Monocyte (primary cell): ENCODE measurements around a stretch of chr12.

DNA sequence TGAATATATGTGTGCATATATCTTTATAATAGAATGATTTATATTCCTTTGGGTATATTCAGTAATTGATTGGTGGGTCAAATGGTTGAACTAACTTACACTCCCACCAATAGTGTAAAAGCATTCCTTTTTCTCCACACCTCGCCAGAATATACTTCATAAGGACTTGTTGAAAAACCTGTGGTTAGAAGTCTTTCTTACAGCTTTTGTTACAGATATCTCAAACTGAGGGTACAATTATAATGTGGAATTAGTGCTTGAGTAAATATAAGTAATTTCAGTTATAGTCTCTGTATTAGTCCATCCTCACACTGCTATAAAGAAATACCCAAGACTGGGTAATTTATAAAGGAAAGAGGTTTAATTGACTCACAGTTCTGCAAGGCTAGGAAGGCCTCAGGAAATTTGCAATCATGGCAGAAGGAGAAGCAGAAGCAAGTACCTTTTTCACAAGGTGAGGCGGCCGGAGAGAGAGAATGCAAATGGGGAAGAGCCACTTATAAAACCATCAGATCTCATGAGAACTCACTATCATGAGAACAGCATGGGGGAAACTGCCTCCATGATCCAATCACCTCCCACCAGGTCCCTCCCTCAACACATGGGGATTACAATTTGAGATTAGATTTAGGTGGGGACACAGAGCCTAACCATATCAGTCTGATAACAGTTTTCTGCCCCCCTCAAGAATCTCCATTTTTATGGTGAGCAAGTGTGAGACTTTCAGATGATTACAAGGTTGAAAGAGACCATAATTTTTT, 35.4 kb downstream of the LEMD3 start:
- PRO-cap, 2 experiments: no peak in any of the 2 experiments

DNA sequence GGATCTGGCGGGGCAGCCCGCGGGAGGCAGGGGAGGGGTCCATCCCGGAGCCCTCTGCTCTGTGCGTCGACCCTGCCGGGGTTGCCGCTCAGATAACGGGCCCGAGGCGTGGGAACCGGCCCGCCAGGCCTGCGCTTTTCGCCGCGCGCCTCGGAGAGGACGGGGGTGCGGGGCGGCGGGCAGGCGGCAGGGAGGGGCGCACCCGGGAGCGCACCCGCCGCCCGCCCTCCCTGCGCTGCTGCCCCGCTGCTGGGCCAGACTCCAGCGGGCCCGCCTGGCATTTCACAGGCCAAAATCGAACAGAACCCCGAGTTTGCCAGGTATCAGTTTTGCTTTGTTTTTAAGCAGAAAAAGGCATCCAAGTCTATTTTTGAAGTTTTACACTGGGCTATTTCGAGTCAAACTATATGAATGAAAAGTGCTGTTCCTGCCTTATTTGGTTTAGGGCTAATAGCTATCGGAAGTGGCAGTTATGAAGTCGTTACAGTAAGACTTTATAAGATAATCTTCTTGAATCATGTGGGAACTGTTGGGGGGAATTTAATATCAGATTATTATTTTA, 796 bp downstream of the MSRB3 start:
- PRO-cap, 2 experiments: no peak in any of the 2 experiments

DNA sequence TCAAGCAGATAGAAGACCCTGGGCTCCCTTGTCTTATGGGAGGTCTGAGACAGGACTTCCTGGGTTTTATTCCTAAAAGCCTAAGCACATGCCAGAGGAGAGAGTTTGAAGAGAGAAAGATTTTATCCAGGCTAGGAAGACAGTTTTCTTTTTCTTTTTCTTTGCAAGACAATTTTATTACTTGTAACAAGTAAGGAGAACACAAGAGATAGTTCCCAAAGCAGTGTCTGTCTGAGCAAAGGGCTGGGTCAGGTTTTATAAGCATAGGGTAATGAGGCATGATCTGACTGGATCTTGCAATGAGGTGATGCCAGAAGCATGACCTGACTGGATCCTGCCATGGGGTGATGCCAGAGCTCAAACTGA, 180.4 kb upstream of the HMGA2 start:
- PRO-cap, 2 experiments: no peak in any of the 2 experiments

- PRO-cap, 2 experiments: no peak in any of the 2 experiments
These were observed 94.9 kb upstream of the HMGA2 start for GRCh38 chr12:65729309-65729764.

GRCh38 chr12:65822572-65823277, 1.6 kb upstream of the HMGA2 start:
- PRO-cap, 2 experiments: no peak in any of the 2 experiments

DNA sequence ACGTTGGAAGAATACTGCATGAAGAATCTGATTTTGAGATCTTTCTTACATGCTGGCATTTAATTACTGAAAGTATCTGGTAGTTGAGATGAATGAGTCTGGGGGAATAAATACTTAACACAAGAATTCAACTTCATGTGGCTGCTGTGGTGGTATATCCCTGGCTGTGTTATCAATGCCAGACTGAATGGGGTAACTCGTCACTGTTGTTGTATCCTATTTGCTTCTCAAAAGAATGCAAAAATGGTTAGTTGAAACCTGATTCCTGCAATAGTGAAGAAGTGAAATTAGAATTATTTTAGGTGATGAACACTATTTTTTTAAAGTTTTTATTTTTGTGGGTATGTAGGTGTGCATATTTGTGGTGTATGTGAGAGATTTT, 72.5 kb downstream of the HMGA2 start:
- PRO-cap, 2 experiments: no peak in any of the 2 experiments

DNA sequence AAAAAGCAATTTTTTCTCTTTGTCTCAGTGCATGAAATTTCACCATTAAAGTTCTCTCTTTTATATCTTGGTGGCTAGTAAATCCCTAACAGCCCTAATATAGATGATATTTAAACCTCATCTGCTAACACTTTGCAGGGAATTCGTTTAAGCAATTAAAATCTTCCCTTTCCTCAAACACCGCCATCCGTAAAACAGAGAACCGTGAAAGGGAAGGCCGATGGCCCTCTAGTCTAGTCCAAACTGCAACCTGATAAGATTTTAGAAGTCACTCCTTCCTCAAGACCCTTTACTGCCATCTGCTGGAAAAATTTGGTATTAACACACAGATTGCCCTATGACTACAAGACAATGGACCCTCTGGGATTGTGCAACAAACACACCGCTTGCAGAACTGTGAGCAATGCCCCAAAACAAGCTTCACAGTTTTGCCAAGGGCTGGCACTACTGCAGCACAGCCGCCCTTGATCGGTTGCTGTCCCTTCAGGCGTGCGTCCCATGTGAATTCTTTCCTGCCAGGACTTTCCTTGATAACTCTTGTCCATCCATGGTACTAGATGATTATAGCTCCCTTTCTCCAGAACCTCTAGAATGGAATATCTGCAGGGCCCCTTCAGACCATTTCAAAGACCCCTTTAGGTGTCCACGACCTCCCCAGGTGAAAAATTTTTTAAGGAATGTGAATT, 23.1 kb downstream of the LLPH start:
- PRO-cap, 2 experiments: no peak in any of the 2 experiments

- PRO-cap, 2 experiments: no peak in any of the 2 experiments
These were observed 1.8 kb downstream of the LLPH start for GRCh38 chr12:66128717-66129247.

DNA sequence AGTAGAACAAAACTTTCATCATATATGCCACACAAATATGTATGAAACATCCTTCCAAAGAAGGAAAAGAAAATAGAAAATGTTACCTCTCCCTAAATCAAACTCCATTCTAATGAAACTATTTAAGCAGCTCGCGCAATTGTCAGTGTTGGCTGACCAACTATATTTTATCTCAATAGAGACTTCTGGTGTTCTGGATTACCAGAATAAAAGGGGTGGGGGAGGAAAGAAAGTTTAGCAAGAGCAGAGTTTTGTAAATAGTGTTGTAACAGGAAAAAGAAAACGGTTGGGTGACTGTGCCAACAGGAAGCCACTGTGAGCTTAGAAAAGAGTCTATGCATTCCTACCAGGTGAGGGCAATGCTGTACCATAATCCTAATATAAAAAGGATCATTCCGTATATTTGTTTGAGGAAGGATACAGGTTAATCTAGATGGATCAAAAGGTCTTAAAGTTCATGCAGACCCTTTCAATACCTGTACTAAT, 14.5 kb upstream of the LLPH start:
- PRO-cap, 2 experiments: no peak in any of the 2 experiments

- PRO-cap, 2 experiments: no peak in any of the 2 experiments
These were observed 13.2 kb downstream of the TMBIM4 start for GRCh38 chr12:66156463-66157146.

DNA sequence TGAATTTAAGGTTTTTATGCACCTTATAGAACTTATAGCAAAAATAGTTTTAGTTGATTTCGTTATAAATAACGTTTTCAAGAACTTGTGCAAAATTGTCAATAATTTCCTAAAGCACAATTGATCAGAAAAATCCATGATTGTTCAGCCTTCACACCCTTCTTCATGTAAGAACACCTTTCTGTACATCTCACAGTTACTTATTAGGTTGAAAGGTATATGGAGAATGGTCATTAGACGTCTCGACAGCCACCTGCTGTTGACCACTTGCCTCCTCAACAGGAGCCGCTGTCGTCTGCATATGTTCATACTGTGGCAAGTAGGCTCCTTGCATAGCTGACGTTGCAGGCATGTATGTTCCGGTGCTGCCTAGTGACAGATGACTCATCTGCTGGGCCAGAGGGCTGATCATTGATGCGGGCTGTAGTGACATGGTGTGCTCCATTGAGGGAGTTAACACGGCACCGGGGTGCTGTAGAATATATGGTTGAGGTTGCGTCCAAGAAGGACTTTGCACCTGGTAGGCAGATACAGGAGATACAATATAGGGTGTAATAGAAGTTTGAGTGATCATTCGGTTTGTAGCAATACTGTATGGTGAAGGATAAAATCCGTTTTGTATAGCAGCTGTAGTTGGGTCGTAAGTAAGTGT, 45.0 kb downstream of the IRAK3 start:
- PRO-cap, 2 experiments: no peak in any of the 2 experiments

DNA sequence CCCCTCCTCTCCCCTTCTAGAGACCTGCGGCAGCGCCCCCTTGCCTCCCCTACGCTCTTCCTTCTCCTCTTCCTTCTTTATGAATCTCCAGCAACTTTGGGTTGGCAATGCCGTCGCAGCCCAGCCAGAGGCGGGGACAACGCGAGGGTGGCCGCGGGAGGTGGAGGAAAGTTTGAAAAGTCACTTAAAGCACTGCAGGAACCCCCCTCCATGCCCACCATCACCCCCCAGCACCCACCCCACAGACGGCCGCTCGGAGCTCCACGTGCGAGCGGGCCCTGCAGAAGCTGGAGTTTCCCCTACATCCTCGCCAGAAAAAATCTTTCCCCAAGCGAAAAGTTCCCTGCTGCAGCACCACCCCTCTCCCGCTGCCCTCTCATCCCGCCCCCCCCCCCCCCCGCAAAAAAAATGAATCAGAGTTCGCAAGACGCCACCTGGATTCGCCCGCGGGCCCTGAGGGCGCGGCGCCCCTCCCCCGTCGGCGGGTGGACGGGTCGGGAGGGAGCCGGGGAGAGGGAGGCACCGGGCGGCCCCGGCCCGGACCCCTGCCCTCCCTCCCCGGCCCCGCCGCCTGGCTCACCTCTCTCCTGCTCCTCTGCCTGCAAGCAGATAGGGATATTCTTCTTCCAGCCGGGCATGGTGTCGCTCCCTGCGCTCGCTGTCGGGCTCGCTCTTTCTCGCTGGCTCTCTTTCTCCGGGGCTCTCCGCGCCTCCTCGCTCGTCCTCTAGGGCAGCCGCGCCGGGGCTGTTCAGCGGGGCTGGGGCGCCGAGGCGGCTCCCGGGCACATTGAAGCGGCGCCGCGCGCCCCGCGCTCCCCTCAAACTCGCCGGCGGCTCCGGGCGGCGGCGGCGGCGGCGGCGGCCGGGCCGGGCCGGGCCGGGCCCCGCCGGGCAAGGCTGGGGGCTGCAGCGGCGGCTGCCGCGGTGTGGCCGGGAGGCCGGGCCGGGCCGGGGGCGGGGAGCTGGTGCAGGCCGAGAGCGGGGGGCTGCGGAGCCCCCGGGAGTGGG, 200.4 kb upstream of the CAND1 start:
- PRO-cap, 2 experiments: no peak in any of the 2 experiments

- PRO-cap, 2 experiments: no peak in any of the 2 experiments
These were observed 28.3 kb downstream of the CAND1 start for GRCh38 chr12:67297351-67297929.

DNA sequence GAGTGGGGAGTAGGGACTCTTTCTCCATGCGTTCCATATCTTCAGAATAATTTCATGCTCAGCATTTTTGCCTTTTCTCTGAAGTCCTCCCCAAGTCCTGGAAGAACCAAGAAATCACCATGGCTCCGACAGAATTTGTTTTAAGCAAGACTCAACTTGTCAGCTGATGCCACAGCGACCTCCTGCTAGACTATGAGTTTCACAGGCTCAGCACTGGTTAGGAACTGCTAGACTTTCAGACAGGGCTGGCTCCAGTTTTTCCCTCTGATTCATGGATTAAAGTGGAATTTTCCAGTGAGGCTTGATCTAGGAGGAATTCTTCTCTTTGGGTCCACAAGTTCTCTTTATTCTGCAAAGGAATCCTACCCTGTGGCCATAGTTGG, 189.1 kb downstream of the CAND1 start:
- PRO-cap, 2 experiments: no peak in any of the 2 experiments

- PRO-cap, 2 experiments: no peak in any of the 2 experiments
These were observed 1.3 kb upstream of the DYRK2 start for GRCh38 chr12:67647049-67647804.

GRCh38 chr12:67899926-67900620, 251.5 kb downstream of the DYRK2 start:
- PRO-cap, 2 experiments: no peak in any of the 2 experiments

GRCh38 chr12:67988535-67989124, 170.9 kb downstream of the IFNG start:
- PRO-cap, 2 experiments: no peak in any of the 2 experiments

GRCh38 chr12:68042098-68042773, 117.3 kb downstream of the IFNG start:
- PRO-cap, 2 experiments: no peak in any of the 2 experiments

DNA sequence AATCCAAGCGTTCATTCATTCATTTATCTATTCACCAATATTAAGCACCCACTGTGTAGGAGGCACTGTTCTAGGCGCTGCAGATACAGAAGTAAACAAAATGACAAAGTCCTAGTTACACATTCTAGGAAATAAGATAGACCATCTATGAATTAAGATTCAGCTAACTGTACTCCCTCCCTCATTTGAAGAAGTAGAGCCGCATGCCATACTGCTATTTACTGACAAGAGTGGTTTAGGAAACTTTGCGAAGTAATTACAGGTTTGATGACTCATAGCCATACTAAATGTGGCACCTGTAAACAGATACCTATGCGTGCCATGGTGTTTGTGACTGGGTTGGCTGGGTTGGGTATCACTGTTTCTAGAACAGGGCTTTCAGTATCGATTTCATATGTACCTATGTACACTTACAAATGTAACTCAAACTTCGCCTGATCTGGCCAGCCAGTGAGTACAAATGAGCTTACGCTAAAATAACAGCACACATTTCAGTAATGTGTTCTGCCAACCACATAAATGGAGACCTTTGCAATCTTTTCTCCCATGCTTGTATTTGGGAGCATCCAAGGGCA, 42.0 kb upstream of the MDM1 start:
- PRO-cap, 2 experiments: no peak in any of the 2 experiments

- PRO-cap, 2 experiments: no peak in any of the 2 experiments
These were observed 74.0 kb upstream of the MDM1 start for GRCh38 chr12:68406017-68406648.